NCI-H460 (cell line): ENCODE data around the genes LDHD and CPHXL2.

RAMPAGE:
- cytosol, long total RNA, result no peak
- long total RNA, result no peak
- nucleus, long total RNA, result no peak
Observed at GRCh38 chr16:74297408-74297807, 794 bp downstream of the PSMD7 start.

GRCh38 chr16:74367326-74368588 lies 8.3 kb upstream of the NPIPB15 start:
RAMPAGE:
- cytosol, long total RNA, result no peak
- long total RNA, result no peak
- nucleus, long total RNA, result no peak

DNA sequence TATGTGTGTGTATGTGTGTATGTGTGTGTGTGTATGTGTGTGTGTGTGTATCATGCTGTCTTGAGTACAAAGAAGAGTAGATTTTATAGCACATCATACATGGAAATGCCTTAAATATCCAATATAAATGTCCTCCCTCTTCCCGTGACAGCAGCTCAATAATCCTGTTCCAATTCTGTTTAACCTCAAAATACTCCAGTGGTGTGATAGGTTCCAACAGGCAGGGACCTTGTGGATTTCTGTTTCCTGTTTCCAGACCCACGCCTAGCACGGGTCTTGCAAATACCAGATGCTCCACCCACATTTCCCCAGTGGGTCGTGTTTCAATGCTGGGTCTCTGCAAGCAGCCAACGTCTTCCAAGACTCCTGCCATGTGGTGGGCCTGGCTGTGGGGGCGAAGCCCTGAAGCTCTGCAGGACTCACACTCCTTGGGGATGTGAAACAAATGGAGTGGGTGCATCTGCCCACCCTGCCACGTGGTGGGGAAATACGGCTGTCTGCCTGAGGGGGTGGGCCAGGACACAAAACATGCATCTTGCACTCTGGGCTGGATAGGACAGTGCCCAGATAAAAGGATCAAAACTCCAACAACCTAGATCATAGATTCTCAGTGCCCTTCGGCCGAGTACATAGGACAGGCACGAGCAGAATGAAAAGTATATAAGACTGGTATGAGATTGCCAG lies 32.6 kb downstream of the FA2H start:
RAMPAGE:
- cytosol, long total RNA, result no peak
- long total RNA, result no peak
- nucleus, long total RNA, result no peak

GRCh38 chr16:74868467-74869112 lies 94.0 kb upstream of the FA2H start:
RAMPAGE:
- cytosol, long total RNA, result no peak
- long total RNA, result no peak
- nucleus, long total RNA, result no peak

RAMPAGE:
- cytosol, long total RNA, result no peak
- long total RNA, result no peak
- nucleus, long total RNA, result no peak
Observed at GRCh38 chr16:74912163-74912523, 72.8 kb downstream of the WDR59 start.

DNA sequence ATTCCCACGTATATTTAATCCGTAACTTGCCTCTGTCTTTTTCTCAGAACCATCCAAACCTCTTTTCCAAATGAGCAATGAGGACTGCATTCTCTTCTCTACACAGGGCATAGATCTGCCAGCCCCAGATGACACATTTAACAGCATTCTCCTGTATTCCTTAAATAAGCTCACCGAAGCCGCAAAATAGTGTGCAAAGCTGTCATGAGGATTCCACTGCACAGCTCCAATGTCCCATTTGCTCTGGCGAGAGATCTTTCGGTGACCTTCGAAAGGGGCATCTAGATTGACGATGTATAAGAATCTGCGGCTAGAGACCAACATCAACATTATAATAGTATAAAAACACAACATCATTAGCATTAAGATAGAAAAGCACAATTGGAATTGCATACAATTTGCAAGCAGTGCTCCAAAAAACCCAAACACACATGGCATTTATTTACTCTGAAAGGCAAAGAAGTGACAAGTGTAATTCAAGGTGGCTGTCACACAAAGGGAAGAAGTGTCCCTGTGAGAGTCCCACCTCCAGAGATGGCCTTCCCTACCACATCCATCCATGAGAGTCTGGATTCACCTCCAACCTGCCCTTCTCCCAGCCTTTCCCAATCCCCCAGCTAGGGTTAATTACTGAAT lies 28.5 kb downstream of the WDR59 start:
RAMPAGE:
- cytosol, long total RNA, result no peak
- long total RNA, result no peak
- nucleus, long total RNA, result no peak

GRCh38 chr16:74991549-74992595 lies 6.9 kb upstream of the WDR59 start:
RAMPAGE:
- cytosol, long total RNA, result no peak
- long total RNA, result no peak
- nucleus, long total RNA, result no peak

DNA sequence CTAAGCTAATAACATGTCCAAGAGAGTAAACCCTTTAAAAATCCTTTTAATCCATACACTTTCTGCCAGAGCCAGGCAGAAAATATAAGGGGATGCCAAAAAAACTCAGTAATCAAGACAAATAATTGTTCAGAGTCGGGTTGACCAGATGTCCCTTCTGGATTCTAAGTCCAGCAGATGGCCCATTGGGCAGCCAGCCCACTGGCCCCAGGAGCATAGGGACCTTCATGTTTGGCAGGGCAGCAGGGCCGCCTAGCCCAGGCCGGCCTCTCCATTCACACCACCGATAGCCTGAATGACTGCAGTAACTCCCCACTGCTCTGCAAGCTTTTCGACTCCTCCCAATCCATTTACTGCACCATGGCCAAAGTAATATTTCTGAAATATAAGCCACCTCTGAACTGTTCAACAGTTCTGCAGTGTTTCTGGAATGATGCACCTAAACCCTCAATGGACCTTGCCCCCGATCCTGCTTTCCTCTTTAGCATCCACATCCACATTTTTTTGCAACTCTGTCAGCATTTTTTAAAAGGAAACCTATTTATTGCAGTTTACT lies 46.5 kb downstream of the LDHD start:
RAMPAGE:
- cytosol, long total RNA, result no peak
- long total RNA, result no peak
- nucleus, long total RNA, result no peak

GRCh38 chr16:75105450-75106065 lies 11.0 kb downstream of the LDHD start:
RAMPAGE:
- cytosol, long total RNA, result no peak
- long total RNA, result no peak
- nucleus, long total RNA, result no peak

DNA sequence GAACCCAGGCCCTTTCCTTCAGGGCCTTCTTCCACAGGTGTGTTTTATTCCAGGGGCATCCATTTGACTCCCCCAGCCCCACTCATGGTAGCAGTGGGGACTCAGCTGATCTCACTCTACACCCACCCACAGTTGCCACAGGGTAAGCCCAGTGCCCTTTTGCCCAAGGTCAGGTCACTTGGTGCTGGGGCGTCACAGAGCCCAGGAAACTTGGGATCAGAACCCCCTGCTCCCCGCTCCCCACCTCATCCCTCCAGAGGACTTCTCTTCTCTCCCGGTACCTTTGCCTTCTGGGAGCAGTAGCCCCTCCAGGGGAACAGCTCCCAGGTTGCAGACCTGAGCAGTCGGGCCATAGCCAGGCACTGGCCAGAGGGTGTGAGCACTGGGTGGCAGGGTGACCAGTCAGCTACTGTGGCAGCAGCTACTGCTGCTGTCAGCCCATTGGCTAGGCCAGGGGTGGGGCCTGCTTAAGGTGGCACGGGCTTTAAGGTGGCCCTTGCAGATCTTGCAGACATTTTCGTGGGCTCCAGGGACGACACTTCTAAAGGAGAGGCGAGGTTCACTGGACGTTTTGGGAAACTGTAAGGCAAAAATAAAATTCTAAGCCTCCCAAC lies at the start of gene LDHD:
TSS of gene LDHD (minus strand) at position 413 of the 614 bp plus-strand sequence.
RAMPAGE:
- cytosol, long total RNA, result no peak
- long total RNA, result no peak
- nucleus, long total RNA, result no peak

RAMPAGE:
- cytosol, long total RNA, result no peak
- long total RNA, result no peak
- nucleus, long total RNA, result no peak
Observed at GRCh38 chr16:75250656-75251587, 502 bp downstream of the BCAR1 start.

DNA sequence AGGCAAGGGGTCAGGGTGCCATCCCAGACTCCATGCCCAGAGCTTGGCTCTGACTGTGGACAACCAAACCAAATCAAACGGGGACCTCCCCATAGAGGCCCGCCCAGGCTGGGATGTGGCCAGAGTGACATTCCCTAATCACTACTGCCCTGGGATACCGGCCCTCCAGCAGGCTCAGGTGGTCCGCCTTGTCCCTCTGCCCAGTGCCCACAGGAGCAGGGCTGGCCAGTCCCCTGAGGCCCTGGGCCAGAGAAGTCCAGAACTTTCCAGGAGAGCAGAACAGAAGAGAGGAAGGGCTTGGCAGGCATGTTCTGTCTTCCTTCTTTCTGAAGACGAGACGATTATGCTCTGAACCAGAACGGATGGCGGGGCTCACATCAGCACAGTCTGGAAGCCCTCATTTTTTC lies 12.8 kb upstream of the BCAR1 start:
RAMPAGE:
- cytosol, long total RNA, result no peak
- long total RNA, result no peak
- nucleus, long total RNA, result no peak

RAMPAGE:
- cytosol, long total RNA, result no peak
- long total RNA, result no peak
- nucleus, long total RNA, result no peak
Observed at GRCh38 chr16:75463291-75464094, 996 bp downstream of the TMEM170A start.

RAMPAGE:
- cytosol, long total RNA, result no peak
- long total RNA, result no peak
- nucleus, long total RNA, result no peak
Observed at GRCh38 chr16:75554999-75555589, 958 bp downstream of the TMEM231 start.

GRCh38 chr16:75656938-75657638 lies 9.5 kb downstream of the TERF2IP start:
RAMPAGE:
- cytosol, long total RNA, result no peak
- long total RNA, result no peak
- nucleus, long total RNA, result no peak

GRCh38 chr16:75676916-75677397 lies at the start of gene CPHXL2:
Gene CPHXL2, minus strand, starts transcription at chr16:75677009.
RAMPAGE:
- cytosol, long total RNA, result no peak
- long total RNA, result no peak
- nucleus, long total RNA, result no peak

RAMPAGE:
- cytosol, long total RNA, result no peak
- long total RNA, result no peak
- nucleus, long total RNA, result no peak
Observed at GRCh38 chr16:76293043-76293391, 15.8 kb downstream of the CNTNAP4 start.

GRCh38 chr16:77191442-77192043 lies 553 bp downstream of the MON1B start:
RAMPAGE:
- cytosol, long total RNA, result no peak
- long total RNA, result no peak
- nucleus, long total RNA, result no peak

DNA sequence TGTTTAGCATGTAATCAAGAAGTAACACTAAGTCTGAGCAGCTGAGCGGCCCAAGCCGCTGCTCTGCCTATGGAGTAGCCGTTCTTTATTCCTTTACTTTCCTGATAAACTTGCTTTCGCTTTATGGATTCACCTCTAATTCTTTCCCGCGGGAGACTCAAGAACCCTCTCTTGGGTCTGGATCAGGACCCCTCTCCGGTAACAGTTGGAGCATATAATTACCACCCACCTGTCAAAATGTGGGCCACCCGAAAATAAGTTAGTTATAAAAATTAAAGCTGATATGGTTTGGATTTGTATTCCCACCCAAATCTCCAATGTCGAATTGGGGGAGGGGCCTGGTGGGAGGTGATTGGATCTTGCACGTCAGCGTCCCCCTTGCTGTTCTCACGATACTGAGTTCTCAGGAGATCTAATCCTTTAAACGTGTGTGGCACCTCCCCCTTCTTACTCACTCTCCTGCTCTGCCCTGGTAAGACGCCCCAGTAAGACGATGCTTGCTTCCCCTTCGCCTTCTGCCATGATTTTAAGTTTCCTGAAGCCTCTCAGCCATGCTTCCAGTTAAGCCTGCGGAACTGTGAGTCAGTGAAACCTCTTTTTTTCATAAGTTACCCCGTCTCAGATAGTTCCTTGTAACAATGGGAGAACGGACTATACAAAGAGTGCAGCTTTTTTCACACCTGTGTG lies 35.3 kb downstream of the SYCE1L start:
RAMPAGE:
- cytosol, long total RNA, result no peak
- long total RNA, result no peak
- nucleus, long total RNA, result no peak

GRCh38 chr16:77663686-77664045 lies 58.6 kb upstream of the NUDT7 start:
RAMPAGE:
- cytosol, long total RNA, result no peak
- long total RNA, result no peak
- nucleus, long total RNA, result no peak